H4 (cell line): ENCODE results near the genes HSD17B4 and SNCAIP.

- RAMPAGE, long total RNA, result no peak
These were observed 128.3 kb downstream of the SEMA6A start for GRCh38 chr5:116446178-116446916.

DNA sequence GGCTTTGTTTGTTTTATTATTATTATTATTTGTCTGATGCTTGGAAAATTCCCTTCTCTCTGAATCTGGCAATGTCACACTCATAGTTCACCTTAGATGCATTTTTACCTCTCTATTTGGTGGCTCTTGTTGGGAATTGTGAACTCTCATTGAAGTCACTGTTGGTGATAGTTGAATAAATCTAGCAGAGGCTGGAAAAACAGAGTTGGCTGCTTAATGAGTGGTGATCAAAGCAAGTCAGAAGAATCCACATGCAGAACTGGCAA lies 364.5 kb upstream of the SEMA6A start:
- RAMPAGE, long total RNA, result no peak

- RAMPAGE, long total RNA, result no peak
These were observed 880.2 kb upstream of the SEMA6A start for GRCh38 chr5:117454747-117455350.

- RAMPAGE, long total RNA, result no peak
These were observed 84.3 kb upstream of the TNFAIP8 start for GRCh38 chr5:119271609-119271920.

DNA sequence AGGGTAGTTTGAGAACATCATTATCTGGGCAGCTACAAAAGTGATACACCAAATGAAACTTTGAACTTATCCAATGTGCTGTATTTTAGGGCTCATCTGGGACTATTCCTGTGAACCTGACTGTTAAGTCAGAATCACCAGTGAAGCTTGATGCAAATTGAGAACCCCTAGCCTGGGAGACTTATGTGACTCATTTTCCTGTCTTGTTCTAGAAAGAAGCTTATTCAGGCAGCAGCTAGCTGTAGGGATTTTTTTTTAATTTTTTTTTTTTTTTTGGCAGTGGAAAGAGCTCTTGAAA lies 81.1 kb upstream of the TNFAIP8 start:
- RAMPAGE, long total RNA, result no peak

DNA sequence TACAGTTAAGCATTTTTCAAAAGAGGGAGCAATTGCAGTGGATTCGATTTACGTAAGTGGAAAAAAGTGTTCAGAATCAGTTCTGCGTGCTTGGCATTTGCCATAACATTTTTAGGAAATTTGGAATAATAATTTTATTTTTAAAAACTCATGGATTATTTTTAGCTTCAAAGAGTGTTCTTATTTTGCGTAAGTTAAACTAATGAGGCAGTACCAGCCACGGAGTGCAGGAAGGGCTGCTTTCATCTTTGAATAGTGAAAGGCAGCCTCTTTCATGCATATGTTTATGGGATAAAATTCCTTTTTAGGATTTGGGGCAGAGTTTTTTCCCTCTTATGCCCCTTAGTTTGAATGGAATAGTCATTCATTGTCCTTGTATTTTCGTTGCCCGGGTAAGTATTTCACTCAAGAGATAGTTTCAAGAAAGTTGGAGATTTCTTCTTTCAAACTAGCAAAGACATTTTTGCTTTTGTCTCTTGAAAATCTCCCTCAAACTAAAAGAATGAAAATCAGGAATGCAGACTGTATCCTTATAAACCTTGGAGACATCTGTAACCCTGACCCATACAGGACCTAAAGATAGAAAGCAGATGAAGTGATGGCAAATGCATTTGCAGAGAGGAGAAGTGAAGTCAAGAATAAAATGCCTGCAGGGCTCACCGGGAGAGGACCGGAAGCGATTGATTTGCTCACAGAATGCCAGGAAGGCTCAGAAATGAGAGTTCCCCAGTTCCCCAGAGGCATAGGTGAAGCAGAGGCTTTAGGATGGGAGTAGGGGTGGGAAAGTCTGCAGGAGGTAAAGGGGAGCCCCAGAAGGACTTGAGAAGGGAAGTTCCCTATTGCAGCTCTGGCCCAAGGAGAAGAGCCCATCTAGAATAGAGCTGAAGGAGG lies 64.2 kb upstream of the TNFAIP8 start:
- RAMPAGE, long total RNA, result no peak

- RAMPAGE, long total RNA, result no peak
These were observed 2.0 kb upstream of the TNFAIP8 start for GRCh38 chr5:119353491-119354514.

GRCh38 chr5:119357188-119357621 lies 1.4 kb downstream of the TNFAIP8 start:
- RAMPAGE, long total RNA, result no peak

DNA sequence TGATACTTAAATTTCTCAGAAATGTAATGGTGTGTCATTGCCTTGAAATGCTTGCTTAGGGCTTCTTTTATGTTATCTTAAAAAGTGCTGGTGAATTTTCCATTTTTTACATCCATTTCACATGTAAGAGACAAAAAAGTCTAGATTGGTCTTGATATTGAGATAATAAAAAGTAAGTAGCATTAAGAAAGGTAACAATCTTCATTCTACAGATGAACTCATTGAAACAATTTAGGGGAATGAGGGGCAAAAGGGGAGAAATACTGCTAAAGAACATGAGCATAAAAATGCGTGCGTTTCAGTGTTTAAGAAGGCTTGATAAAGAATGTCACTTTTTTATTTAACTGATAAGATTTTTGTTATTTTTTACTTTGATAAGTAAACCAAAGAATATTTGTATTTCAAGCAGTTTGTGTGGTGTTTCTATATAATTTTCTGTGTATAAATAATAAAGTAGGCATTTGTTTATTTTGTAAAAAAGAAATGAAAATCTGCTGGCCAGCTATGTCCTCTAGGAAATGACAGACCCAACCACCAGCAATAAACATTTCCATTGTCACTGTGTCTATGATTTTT lies 38.3 kb downstream of the TNFAIP8 start:
- RAMPAGE, long total RNA, result no peak

GRCh38 chr5:119452096-119453611 lies at the start of gene HSD17B4:
Gene HSD17B4 (plus strand): TSS chr5:119452497.
- RAMPAGE, long total RNA, result start-site peak on the plus strand at chr5:119452500-119452535, 294 reads

DNA sequence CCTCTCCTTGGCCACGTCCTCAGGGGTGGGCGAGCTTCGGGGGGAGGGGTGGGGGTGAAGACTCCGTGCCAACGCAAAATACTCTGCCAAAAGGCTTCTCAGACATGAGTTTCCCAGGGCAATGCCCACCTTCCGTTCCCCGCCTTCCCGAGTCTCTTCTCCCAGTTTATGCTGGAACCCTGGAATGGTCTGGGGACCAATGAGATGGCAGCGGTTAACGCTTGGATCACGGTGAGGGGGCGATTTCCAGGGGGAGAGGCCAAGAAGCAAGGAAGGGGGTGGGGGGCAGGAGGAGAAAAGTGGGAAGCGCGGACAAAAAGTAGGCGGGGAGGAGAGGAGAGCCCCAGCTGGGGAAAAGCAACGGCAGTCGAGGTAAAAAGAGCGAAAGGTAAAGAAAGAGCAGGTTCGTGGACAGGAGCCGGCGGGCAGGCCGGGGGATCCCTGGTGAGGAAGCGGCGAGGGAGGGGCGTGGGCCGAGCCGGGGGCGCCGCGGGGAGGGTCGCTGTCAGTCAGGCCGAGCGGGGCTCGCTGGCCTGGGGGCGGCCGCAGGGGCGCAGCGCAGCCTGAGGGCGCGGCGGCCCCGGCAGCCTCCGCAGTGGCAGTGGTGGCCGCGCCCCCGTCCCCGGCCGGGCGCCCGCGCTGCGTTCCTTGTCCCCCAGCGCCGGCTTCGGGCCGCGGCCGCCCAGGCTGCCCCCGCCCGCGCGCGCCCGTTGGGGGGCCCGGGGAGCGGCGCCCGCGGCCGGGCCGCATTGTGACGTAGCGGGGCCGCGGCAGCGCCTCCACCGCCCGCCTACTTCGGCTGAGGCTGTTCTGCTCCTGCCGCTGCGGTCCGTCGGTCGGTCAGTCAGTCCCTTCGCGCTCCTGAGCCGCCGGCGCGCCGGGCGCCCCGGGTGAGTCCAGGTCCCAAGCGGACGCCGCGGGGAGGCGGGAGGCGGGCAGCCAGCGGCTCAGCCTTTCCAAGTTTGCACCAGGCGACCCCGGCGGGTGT lies at the start of gene SNCAIP:
Gene SNCAIP, plus strand, starts transcription at position 843 of the 988 bp plus-strand sequence.
- RAMPAGE, long total RNA, result no peak

GRCh38 chr5:122478526-122479336 lies 166.7 kb downstream of the SNCAIP start:
- RAMPAGE, long total RNA, result no peak

GRCh38 chr5:122620810-122621344 lies 154.0 kb upstream of the SNX2 start:
- RAMPAGE, long total RNA, result no peak

DNA sequence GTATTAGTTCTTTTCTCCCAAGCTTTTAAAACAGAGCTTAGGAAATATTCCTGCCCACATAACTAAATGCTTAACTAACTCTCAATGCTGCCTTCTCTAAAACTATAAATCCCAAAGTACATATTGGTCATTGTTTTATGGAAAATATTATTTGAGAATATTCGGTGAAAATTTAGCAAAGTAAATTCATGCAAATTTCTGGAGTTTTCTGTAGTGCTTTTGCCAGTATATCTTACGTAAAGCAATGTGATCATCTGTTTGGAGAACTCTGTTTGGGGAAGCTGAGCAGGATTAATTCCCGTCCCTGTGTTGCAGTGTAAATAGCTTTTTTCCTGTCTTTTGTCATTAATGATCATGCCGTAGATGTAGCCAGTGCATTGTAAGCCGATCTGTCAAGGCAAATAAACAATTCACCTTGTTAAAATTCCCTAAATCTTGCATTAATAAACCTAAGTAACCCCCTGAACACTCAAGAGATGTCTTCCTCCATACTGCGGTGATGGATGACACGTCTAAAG lies 39.3 kb downstream of the PPIC start:
- RAMPAGE, long total RNA, result no peak

GRCh38 chr5:123094767-123095659 lies 6.0 kb downstream of the PRDM6 start:
- RAMPAGE, long total RNA, result no peak

DNA sequence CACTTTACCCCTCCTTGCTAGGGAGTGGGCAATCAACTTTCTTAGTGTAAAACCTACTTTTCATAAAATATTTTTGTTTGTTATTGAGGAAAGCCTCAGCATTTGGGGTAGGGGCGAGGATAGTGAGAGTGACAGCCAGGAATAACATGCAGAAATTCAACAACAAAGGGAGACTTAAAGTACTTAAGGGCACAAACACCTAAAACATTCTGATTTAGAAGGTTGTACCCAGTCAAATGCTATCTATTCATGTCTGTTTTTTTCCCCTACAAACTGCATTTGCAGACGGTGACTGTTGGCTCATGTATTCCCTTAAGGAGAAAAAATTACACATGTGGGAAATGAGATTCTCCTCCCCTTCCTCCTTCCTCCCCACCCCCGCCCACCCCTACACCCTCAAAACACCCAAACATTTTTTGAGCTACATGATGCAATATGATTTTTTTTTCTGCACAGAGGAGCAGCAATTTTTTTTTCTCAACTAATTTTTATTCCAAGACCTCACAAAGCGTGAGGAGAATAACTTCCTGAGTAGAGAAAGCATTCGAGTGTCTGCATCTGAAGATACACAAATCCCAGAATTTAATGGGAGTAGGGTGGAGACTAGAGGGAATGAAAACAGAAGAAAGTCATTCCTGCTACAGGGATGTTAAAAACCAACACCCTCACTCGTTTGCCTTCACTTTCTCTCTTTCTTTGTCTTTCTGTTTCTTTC lies 118.0 kb downstream of the PRDM6 start:
- RAMPAGE, long total RNA, result no peak

- RAMPAGE, long total RNA, result no peak
These were observed 37.0 kb upstream of the CEP120 start for GRCh38 chr5:123460046-123460722.

GRCh38 chr5:123603356-123604125 lies 91.6 kb downstream of the CSNK1G3 start:
- RAMPAGE, long total RNA, result no peak

GRCh38 chr5:123866950-123867182 lies 354.9 kb downstream of the CSNK1G3 start:
- RAMPAGE, long total RNA, result no peak

GRCh38 chr5:124263619-124264440 lies 482.6 kb downstream of the ZNF608 start:
- RAMPAGE, long total RNA, result no peak